Vein endothelial cell (primary cell): ENCODE measurements around the gene NRIP1.

DNA sequence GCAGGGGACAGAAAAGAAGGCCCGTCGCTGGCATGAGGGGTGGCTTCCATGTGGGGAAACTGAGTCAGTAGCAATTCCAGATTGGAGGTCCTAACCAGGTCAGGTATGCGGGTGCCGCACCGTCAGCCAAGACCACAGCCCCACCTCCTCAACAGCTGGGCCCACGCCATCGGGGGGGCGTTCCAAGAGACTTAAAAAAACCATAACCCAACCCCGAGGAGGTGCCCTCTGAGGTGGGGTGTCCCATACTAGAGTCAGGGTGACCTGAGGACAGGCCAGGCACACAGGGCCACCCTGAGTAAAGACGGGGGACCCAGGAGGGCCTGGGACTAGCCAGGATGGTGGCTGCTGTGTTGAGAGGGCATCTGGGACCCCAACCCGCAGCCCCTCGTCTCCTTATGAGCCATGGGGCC lies 5416.8 kb upstream of the TPTE start:
- CAGE, long polyA plus RNA = no peak

- CAGE, long polyA plus RNA = no peak
Measured at GRCh38 chr21:6120076-6120641, 4401.2 kb upstream of the TPTE start.

DNA sequence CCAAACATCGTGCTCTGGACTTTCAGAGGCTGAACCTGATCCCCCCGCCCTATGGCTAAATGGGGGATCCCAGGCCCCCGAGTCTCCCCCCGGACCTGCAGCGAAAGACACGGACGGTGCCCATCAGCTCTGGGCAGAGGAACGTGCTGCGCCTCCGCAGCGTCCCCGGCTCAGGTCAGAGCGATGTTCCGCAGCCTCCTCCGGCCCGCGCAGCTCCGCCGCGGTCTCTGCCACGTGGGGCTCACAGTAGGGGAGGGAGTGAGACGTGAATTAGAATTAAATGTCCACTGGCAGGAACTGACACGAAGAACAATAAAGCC lies 4053.1 kb upstream of the TPTE start:
- CAGE, long polyA plus RNA = no peak

DNA sequence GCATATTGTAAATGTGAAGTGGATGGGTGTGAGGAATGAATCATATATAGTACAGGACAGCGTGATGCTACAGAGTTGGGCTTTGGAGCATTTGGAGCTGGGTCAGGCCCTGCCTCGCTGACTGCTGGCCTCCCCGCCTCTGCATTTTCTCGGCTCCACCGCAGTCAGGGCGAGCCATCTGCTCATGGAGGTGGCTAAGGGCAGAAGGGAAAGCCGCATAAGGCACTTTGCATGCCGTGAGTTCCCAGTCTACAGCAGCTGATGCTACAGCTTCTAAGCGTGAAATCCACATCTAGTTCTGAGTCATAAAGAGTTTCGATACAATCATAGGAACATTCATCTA lies 2768.0 kb upstream of the TPTE start:
- CAGE, long polyA plus RNA = no peak

DNA sequence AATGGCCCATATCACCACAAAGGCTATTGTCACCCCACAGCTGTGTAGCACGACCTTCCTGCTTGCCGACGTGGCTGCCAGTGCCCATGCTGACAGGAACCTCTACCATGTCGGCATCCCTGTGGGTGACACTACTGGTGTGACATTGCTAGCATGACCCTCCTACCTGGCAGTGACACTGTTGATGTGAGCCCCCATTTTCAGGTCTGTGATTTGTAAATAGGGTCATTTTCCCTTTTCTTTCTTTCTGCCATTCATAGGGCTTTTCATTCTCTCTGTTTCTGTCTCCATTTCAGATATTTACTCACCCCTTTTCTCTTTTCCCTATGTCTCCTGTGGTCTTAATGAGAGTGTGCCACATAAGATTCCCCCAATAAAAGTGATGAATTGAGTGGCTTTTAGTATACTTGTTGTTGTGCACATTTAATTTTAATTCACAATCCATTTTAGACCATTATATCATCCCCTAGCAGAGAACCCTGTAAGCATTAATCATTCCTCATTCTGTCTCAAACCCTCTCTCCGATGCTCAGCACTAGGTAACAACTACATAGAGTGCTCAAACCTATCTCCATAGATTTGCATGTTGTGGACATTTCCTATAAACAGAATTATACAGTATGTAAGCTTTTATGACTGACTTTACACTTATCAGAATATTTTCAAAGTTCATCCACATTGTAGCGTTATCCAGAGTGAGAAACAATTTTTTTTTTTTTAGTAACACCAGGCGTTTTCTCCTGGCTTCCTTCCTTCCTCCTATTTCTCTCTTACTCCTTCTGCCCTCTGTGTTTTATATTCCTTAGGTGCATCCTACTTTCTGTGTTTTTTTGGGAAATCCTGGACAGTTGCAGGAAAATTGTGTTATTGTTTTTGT lies 1528.2 kb upstream of the TPTE start:
- CAGE, long polyA plus RNA = no peak

DNA sequence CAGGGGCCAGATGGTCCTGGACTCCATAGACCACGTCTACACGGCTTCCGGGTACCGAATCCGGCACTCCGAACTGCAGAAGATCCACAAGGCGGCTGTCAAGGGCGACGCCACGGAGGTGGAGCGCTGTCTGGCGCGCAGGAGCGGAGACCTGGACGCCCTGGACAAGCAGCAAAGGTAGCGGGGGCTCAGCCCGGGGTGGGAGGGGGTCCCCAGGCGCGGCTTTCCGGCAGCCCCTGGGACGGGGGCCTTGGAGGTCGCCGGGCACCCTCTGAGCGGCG lies 146.5 kb downstream of the LIPI start:
- CAGE, long polyA plus RNA = no peak

DNA sequence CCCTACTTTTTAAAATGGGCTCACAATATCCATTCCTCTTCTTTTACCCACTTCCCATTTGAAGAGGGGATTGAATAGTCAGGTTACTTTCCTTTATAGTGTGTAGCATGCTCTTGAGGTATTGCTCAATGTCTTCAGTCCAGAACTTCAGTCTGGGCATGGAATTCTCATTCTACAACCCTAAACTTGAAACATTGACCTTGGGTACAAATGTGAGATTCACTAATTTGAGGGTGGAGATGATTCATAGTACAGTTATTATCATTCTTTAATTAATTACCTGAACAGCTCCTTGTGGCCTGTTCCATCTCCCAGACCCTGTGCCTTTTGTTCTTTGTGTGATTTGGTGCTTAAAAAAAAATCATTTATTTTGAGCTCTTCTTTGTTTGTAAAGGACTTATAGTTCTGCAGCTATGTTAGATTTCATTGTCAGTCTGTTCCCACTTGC lies 75.2 kb upstream of the HSPA13 start:
- CAGE, long polyA plus RNA = no peak

GRCh38 chr21:14528004-14529382 lies 17.6 kb downstream of the SAMSN1 start:
- CAGE, long polyA plus RNA = no peak

DNA sequence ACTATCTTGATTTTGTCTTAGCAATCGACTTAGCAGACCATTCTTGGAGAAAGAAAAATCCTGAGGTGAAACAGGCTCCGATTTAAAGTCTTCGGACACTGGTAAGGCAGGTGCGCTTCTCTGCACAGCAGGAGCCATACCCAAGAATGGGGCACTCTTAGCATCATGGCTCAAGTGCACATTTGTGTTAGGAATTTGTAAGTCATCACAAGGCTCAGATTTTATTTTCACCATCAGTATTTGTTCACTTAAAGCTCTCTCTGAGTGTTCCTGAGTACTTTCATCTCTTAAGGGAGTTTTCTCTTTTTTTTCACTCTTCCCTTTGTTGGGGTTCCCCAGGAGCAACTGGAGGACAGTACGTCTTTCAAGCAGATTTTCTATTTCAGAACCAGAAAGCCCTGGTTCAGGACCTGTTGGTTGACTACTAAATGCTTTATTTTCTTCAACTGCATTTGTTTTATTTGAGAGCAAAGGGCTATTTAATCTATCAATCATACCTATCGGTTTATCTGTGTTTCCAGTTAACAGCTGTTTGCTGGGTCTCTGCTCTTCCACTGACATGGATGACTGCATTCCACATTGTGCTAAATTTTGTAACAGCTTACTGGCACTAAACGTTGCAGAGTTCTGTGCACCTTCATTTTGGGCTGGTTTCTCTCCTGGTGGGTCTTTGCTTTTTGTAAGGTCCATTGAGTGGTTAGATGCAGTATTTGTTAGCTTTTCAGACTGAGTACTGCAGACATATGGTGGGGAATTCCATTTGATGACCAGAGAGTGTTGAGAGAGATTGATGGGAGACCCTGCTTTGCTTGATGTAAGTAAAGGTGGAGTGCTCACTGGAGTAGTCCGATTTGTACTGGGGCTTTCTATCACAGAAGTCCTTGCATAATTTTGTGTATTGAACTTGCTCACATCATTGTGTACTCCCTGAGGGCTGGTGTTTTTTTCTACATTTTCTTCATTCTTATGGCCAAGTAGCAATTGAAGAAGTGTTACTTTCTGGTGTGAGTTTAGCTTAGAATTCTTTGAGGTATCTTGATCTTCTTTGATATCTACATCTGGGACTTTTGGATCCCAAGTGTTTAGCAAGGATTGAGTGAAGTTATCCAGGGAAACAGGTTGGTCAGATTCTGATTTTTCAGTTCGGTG lies 98.7 kb downstream of the NRIP1 start:
- CAGE, long polyA plus RNA = no peak

DNA sequence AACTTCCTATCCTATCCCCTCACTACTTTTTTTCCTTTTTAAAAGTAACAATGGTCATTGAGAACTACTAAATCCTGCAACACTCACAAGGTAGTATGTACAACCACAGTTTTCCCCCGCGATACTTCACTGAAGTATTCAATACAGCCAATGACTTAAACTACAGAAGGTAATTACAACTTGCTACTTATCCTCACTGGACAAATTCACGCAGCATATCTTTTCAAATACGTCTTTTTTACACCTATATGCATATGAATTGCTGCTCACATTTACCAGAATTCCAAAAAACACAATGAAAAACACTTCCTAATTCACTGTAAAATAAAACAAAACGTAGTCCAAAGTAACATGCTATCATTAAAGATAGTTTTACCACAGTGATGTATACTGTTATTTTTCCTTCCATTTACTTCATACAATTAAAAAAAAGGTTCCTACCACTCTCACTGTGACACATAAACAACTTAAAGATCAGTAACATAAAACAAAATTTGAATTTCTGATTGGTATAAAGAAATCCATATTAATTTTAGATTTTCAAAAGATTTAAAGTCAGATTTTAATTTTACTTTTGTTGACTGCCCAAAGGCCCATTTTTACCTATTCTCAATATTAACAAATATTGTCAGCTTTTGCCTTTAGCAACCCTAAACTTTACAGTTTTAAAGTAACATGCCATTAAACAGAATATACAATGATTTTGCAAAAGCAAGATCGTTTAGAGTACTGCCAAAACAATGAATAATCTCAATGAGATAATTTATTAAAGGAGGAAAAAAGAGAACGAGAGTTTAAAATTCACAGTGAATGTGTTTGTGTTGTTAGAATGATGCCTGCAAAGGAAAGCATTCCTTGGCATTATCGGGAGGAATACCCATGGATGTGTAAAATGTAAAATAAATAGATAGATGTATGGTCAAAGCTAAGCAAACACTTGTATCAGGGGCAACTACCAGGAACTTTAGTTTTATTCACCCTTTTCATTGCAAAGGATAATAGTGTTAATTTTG lies 12.1 kb downstream of the NRIP1 start:
- CAGE, long polyA plus RNA = no peak

GRCh38 chr21:15054156-15055118 lies 10.4 kb downstream of the NRIP1 start:
- CAGE, long polyA plus RNA = no peak

- CAGE, long polyA plus RNA = no peak
Measured at GRCh38 chr21:15064443-15065530, at the start of gene NRIP1. TSS of gene NRIP1 (minus strand) at chr21:15065000.

DNA sequence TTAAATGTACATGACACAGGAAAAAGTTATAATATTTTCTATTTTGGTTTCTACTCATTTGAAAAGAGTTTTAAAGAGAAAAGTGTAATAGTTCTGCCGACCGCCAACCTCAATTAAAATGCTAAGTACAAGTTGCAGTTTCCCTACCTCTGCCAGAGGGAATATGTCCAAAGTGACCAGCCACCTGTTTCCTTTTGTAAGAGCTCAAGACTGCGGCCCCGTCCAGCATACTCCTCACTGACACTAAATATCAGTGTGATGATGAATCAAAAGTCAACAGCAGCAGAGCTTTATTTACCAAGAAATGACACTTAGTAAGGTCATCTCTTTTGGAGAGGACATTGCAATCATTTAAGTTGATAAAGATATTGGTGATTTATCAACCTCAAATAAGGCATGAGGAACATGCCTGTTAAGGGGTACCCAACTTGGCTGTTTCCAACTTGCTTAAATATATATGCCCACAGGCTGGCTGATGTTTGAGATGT lies 57.5 kb upstream of the NRIP1 start:
- CAGE, long polyA plus RNA = no peak

- CAGE, long polyA plus RNA = no peak
Measured at GRCh38 chr21:15138426-15139161, 73.8 kb upstream of the NRIP1 start.

GRCh38 chr21:15192250-15192582 lies 127.4 kb upstream of the NRIP1 start:
- CAGE, long polyA plus RNA = no peak

- CAGE, long polyA plus RNA = no peak
Measured at GRCh38 chr21:15784403-15785143, 54.8 kb downstream of the USP25 start.

GRCh38 chr21:15785489-15785903 lies 55.7 kb downstream of the USP25 start:
- CAGE, long polyA plus RNA = no peak

GRCh38 chr21:15826839-15827338 lies 97.1 kb downstream of the USP25 start:
- CAGE, long polyA plus RNA = no peak

DNA sequence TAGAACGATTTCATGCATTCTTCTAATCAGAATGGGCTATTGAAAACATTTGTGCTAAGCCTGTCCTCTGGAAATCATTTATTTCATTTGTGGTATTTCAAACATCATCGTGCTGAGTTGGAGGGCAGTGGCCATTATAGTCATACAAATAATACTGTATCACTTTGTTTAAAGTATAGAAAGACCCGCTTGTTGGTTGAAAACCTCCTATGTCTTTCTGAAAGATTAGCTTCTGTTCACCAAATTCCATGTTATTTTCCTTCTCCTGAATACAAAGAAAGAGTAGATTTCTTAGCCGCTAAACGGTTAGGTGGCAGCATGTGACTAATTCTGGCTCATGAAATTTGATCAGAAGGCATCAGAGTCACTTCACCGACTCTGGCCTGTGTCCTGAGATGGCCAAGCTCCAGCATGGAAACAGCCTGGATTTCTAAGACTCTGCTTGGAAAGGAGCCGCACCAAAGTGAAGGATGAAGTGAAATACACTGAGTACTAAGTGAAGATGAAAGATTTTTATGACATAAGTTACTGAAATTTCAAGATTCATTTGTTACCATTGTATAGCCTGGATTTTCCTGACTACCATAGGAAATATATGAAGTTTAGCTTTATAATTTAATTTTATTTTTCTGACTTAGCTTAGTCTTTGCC lies 355.1 kb downstream of the USP25 start:
- CAGE, long polyA plus RNA = no peak

DNA sequence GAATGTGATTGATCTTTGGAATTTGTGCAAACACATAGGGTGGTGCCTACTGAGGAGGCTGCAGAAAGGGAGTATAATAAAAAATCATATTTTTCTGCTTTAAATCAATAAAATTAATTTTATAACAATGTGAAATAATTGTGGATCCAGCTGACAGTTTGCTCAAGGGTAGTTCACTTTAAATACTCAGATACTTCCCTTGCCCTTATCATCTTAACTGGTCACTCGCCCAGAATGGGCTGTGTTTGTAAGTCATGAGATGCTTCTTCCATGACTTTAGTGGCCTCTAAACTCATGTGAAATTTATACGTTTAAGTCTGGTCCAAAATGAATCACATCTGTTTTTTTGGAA lies 802.8 kb upstream of the CXADR start:
- CAGE, long polyA plus RNA = no peak